Endodermal cell (in vitro differentiated cells): ENCODE results near the genes TMEM234 and KIAA1522.

DNA sequence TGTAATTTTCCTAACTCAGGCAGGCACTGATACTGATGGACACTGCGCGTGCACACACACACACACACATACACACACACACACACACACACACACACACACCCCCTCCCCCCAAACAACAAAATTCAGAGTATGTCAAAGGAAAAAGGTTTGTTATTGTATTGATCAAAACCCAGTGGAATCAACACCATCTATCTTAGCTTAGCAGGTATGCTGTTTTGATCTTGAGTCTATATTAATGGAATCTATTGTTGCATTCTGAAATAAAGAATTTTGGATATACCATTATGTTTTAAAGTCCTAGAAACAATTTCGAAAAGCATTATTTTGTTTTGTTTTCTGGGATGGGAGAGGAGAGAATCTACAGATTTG is 31.5 kb downstream of the PTP4A2 start:
- PRO-cap: no peak

DNA sequence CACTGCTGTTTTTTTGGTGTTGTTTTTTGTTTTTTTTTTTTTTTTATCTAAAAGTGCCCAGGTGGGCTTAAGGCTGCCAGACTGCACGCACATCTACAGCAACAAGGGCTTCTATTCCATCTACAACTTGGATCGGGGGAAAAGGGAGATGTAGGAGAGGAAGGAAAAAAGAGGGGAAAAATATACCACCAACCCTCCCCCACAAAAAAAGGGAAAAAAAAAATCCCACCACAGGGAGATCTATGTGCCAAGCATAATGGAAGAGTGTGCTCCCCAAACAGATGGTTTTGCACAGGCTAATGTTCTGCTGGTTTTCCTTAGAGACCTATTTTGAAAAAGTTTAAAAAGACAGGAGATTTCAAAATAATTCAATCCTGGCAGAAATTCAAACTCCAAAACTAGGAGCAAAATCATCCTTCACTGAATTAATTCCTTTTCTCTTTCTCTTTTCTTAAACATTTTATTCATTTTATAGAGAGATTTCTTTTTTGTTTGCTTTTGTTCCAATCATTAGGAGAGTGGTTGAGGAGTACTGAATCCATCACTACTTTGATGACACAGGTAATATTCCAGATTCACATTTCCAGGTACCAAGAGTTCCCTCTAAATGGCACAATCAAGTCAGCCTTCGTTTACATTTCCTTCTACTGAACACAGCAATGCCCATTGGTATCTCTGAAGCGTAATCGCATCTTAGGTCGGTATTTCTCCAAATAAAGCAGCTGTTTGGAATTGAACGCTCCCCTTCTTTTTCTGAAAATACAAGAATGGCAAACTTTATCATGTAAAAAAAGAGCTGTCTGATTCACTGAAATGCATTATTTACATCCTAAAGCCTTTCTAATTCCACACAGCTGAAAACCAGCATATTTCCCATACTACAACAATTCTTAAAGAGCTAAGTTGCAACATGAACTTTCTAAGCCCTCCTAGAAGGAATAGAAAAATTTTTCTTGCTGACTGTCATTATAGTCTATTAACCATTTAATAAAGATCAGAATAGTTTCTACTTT is 29.7 kb downstream of the PTP4A2 start:
- PRO-cap: no peak

DNA sequence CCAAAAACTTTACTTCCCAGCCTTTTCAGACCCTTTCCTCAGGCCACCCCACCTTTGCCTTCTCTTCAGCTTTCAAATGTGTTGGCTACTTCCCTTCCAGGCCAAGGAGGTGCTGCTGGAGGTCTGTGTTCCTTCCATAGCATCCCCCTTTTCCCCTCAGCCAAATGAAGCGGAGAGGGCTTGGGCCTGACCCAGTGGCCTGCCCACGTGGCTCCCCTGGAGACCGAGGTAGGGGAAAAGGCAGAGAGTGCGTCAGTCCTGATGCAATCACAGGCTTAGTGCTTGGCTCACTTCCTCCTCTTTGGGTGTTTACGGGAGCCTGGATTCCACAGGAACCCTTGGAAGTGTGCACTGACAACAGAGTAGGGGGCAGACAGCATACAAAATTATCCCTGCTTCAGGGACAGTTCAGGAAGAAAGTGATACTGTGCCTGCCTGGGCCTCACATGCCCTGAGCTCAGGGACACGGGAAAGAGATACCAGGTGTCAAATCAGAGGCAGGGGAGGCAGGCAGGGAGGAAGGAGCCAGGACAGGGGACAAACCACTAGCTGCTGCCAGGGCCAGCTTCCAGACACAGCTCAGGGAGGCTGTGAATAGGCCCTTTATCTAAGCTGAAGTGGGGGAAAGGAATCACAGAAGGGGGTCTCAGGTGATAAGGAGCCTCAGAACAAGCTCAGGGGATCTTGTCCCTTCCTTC is 16.6 kb upstream of the PTP4A2 start:
- PRO-cap: bidirectional peak, plus-strand start at position 494 of the sequence, minus-strand start at position 158 of the sequence; bidirectional peak, plus-strand start at position 545 of the sequence, minus-strand start at position 581 of the sequence

DNA sequence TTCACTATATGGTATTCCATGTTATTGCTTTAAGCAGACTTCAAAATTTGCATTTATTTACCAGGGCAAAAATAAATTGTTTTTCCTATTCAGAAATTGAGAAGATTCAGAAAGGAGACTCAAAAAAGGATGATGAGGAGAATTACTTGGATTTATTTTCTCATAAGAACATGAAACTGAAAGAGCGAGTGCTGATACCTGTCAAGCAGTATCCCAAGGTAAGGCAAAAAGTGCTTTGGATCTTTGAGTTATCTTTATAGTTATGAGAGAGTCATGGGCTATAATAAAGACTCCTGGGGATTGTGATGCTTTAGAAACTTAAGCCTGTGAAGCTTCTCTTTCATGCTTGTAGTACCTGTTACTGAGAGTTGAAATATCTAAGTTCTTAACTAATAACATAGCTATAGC is 16.5 kb downstream of the KHDRBS1 start:
- PRO-cap: no peak

DNA sequence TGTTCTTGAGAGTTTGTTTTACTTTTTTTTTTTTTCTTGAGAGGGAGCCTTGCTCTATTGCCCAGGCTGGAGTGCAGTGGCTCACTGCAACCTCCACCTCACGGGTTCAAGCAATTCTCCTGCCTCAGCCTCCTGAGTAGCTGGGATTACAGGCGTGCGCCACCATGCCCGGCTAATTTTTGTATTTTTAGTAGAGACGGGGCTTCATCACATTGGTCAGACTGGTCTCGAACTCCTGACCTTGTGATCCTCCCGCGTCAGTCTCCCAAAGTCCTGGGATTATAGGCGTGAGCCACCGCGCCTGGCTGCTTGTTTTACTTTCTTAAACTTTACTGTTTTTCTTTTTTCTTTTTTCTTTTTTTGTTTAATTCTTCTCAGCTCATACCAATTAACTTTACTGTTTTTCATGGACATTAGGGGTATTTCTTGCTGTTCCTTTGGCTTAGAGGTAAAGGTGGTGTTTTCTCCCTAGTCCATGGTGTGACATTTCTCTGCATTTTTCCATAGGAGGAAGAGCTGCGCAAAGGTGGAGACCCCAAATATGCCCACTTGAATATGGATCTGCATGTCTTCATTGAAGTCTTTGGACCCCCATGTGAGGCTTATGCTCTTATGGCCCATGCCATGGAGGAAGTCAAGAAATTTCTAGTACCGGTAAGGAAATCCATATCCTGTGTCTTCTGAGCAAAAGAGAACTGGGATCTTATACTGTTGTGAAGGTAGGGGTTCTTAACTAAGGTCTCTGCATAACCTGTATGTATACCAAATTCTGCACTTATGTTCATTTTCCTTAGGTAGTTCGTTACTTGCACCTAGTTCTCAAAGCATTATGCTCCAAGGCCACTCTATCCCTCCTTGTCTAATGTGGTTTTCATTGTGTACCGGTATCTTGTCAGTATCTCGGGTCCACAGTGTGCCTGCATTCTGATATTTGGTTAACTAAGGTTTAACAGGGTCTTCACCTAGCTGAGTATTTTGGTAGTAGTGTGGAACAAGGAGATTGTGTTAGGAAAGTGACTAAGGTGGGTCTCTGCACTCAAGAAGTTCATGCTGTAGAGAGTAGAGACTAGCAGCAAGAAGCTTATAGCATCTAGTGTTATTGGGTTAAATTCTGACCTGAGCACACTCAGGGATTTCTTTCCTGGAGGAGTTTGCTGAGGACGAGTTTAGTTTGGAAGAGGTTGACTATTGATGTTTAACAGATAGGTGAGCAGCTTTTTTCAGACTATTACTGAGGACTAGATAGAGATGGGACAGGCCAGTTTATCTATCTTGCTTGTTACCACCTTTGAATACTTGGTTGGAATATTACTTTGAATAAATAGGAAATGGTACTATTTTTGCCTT is 19.5 kb downstream of the KHDRBS1 start:
- PRO-cap: no peak

GRCh38 chr1:32037680-32038023 is 24.0 kb downstream of the KHDRBS1 start:
- PRO-cap: no peak

DNA sequence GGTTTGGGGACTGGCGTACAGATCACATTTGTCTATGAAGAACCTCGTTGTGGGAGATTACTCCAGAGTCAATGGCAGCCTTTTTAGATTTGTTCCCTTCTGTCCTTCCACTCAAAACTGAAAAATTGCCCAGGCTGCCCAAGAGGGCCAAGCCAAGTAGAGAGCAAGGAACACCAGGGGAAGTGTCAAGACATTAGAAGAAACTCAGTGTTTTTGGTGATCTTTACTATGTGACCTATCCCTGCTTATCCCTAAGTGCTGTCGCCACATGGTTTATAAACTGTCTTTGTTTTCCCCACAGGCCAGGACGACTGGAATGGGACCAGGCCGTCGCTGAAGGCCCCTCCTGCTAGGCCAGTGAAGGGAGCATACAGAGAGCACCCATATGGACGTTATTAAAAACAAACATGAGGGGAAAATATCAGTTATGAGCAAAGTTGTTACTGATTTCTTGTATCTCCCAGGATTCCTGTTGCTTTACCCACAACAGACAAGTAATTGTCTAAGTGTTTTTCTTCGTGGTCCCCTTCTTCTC is 28.6 kb downstream of the KHDRBS1 start:
- PRO-cap: no peak

GRCh38 chr1:32066126-32067232 is 6.3 kb upstream of the TMEM39B start:
- PRO-cap: no peak

DNA sequence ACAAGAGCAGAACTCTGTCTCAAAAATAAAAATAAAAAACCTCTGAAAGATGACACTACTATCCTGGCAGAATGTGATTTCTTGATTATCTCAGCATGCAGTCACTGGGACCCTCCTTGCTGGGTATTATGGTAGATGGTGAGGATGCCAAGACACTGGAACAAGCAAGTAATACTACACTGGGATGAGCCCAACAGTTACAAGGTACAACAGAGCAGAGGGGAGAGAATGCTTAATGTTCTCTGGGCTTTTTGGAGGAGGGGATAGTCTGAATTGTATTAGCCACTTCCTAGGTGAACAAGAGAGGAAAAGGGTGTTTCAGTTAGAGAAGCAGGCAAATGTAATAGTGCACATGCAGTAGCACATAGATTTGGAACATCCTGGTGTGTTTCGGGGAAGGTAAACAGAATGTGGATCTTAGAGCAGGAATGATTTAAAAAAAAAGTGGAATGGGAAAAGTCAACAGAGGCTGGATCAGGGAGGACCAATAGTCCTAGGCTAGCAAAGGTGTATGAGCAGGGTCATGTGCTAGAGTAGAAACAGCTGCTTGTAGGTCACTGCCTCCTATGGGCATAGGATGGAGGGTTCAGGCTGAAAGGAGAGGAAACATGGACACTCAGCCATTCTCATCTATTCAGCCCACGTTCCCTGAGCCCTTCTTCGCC is 3.9 kb upstream of the KPNA6 start:
- PRO-cap: no peak

- PRO-cap: no peak
Measured at GRCh38 chr1:32127403-32127870, 19.6 kb downstream of the KPNA6 start.

DNA sequence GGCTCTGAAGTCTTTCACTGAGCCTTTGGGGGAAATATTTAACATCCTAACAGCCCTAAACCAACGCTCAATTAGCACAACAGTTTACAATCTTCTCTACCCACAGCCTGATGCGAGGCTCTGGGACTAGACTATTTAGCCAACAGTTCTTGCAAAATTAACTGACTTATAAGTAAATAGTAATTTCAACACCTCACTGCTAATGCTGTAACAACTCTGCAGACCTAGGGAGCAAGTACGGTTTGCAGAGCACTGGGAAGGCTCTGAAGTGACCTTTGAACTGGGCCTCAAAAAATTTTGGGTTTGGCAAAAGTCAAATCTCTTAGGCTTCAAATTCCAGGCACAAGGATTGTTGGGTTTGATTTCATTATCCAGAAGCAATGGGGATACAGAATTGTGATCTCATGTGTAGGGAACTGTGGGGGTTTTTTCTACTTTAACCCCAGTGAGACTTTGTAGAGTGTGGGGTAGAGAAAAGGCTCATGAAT is 1.1 kb upstream of the TXLNA start:
- PRO-cap: no peak

GRCh38 chr1:32198068-32198924 is 2.1 kb upstream of the CCDC28B start:
- PRO-cap: no peak

- PRO-cap: bidirectional peak, plus-strand start at chr1:32221983, minus-strand start at chr1:32222020; bidirectional peak, plus-strand start at chr1:32222433, minus-strand start at chr1:32222239
Measured at GRCh38 chr1:32221406-32222548, at the start of gene TMEM234. TMEM234 (minus strand) TSS chr1:32222353.

- PRO-cap: unidirectional peak, minus-strand start at chr1:32248441
Measured at GRCh38 chr1:32248012-32249031, 1.3 kb downstream of the FAM167B start.

DNA sequence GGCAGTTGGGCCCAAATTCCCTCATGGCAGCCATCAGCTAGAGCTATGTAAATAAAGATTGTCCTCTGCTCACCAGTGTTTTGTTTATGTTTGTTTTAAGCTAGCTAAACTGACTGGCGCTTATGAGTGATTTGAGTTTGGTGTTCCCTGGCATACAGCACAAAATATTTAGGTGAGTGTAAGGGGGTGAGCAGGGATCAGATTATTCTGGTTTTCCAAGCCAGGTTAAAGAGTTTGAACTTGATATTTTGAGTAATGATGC is 18.2 kb downstream of the HDAC1 start:
- PRO-cap: no peak

- PRO-cap: no peak
Measured at GRCh38 chr1:32378262-32378680, 15.9 kb downstream of the TSSK3 start.

DNA sequence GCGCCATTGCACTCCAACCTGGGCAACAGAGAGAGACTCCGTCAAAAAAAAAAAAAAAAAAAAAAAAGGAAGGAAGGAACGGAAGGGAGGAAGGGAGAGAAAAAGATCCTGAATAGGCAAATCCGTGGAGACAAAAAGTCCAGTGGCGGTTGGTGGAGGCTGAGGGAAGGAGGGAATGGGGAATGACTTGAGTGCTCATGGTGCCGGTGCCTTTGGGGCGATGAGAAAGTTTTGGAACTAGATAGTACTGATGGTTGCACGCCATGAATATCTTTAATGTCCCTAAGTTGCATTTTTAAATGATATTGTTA is 35.1 kb downstream of the ZBTB8B start:
- PRO-cap: no peak

- PRO-cap: unidirectional peak, minus-strand start at chr1:32703569
Measured at GRCh38 chr1:32703424-32703815, 850 bp upstream of the SYNC start.

DNA sequence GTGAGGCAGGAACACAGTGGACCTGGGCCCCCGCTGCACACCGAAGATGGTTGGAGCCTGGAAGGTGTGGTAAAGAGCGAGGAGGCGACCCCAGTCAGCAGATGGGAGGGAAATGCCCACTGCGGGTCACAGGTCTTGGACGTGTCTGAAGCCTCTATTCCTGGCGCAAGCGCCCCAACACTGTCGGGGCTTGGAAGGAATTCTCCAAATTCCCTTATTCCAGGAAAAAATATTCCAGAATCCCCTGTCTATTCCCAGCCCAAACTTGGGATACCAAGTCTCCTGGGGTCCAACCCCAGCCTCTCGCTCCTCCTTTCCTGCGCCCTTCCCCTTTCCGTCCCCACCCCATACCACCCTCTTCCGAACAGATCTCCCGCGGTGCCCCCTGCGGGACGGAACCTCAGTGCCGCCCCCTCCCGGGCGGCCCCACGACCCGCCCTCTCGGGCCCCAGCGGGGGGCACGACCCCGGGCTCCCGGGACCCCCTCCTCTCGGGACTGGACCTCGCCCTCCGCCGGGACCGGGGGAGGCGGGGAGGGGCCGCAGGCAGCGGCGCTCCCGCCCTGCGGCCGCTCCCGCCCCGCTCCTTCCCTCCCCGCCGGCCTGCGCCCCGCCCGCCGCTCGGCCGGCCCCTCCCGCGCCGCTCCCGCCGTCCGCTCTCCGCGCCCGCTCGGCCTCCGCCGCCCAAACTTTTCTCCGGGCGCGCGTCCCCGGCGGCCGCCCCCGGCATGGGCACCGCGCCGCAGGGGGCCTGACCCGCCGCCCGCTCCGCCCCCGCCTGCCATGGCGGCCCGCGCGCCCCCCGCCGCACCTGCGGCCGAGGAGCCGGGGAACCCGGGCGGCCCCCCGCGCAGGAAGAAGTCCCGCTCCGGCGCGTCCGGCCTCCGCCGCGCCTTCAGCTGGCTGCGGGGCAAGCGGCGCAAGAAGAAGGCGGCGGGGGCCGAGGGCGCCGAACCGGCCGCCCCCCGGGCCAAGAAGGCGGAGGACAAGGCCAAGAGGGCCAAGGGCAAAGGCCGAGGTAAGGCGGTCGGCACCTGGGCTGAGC is at the start of gene KIAA1522:
Gene KIAA1522 (plus strand): TSS at position 658 of the 1,044 bp plus-strand sequence.
- PRO-cap: bidirectional peak, plus-strand start at position 783 of the sequence, minus-strand start at position 588 of the sequence; bidirectional peak, plus-strand start at position 980 of the sequence, minus-strand start at position 896 of the sequence

DNA sequence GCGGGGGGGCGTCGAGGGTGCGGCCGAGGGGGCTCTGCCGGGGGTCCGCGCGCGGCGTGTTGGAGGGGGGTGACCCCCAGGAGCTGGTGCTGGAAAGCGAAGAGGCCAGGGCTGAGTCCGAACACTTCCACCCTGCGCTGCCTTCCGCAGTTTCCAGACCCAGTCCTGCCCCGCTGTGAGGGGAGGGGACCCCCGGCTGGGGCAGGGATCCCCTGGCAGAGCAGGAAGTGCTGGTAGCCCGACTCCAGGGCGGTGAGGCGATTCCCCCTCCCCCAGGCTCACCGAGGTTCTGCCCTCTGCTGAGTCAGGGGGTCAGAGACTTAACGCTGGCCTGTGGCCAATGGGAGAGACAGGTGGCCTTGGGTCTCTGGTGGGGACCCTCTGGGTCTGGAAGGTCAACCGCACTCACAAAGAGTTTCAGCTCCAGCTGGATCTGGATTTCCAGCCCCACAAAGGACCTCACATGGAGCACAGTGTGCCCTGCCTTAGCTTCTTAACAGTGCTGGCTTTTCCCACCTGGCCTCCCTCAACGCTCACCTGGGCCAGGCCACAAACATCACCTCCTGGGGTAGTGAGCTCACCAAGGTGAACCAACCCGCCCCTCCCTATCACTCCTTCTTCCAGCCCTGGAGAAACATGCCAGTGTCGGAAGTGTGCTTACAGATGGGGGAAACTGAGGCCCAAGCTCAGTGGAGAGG is 736 bp downstream of the KIAA1522 start:
- PRO-cap: bidirectional peak, plus-strand start at position 404 of the sequence, minus-strand start at position 153 of the sequence; unidirectional peak, minus-strand start at position 435 of the sequence